Neural progenitor cell (in vitro differentiated cells): Measurements from ENCODE around the gene MUC13.

GRCh38 chr3:124934443-124934641 is 209 bp downstream of the MUC13 start:
- RAMPAGE, long total RNA = no peak

DNA sequence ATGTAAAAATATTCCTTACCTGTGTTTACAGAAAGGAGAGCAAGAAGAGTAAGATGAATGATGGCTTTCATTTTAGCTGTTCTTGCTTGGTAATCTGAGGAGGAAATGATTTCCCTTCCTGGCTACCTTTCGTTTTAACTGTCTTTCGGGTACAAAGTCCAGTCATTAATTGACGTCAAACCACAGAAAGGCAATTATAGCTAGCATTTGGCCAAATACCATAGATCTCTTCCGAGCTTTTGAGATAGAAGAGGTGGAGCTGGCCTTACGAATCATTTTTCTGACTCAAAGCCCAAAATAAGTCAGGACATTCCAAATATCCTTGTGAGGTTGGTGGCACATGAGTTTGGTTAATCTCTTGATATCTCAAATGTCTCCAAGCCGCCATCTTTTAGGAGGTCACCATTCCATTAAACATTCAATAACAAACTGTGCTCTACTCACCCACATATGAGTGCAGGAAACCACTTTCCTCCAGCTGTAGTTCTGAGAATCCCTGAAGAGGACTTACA is at the start of gene MUC13:
TSS of gene MUC13 (minus strand) at position 110 of the 512 bp plus-strand sequence.
- RAMPAGE, long total RNA = no peak

DNA sequence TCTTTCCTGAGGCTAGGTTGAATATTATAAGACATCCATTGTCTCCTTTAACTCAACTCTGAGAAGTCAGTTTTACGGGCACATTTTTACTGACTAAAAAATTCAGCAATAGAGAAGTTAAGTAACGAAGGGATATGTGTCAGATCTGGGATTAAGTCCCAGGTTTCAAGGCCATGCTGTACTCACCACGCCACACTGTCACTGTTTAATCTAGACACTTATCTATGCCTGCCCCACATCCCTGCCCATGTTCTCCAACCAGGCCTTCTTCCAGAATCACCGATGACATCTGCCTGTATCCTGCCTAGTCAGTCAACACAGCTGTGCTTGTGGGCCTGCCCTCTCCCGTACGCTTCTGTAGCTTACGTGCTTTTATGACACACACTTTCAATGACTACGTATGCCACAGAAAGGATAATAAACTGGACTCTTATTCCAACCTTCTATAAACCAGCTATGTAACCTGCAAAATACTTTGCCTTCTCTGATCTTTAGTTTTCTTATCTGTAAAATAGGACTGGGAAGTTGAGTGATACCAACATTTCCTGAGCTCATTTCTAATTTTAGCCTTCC is 17.2 kb upstream of the MUC13 start:
- RAMPAGE, long total RNA = no peak

DNA sequence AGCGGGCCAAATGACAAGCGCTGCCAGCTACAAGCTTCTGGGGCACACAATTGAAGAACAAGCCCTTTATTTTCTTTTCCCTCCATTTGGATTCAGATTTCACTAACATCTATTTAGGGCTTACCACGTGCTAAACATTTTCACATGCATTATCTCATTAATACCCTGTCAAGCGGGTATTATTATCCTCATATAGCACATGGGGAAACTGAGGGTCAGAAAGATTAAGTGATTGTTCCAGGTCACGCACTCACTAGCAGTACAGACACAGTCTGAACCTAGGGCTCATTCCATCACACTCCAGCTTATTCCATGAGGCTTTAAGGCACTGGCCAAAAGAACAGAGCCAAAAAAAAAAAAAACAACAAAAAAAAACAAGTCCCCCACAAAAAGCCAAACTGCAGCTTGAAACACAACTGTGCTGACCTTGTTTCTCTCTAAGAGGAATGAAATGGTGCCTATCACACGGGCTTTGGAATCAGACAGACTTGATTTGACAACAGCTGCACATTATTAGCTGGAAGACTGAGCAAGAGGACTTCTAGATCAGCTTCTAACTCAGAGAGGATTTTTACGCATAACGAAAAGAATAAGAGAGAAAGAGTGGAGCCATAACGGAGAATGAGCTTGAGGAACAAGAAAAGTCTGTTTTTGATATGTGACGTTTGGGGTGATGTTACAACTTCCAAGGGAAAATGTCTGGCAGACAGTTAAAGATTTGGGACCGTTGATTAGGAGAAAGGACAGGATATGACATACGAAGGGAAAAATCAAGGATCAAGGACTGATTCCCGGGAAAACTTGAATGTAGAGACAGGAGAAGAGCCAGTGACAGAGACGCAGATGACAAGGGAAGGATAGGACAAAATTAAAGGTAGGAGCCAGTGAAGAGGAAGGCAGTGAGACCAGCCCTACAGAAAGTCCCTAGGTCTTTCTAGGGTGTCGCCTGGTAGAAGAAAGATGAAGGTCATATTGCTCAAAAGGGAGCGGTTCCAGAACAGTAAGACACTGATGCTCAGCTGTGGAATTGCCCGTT is 16.0 kb downstream of the HEG1 start:
- RAMPAGE, long total RNA = no peak

DNA sequence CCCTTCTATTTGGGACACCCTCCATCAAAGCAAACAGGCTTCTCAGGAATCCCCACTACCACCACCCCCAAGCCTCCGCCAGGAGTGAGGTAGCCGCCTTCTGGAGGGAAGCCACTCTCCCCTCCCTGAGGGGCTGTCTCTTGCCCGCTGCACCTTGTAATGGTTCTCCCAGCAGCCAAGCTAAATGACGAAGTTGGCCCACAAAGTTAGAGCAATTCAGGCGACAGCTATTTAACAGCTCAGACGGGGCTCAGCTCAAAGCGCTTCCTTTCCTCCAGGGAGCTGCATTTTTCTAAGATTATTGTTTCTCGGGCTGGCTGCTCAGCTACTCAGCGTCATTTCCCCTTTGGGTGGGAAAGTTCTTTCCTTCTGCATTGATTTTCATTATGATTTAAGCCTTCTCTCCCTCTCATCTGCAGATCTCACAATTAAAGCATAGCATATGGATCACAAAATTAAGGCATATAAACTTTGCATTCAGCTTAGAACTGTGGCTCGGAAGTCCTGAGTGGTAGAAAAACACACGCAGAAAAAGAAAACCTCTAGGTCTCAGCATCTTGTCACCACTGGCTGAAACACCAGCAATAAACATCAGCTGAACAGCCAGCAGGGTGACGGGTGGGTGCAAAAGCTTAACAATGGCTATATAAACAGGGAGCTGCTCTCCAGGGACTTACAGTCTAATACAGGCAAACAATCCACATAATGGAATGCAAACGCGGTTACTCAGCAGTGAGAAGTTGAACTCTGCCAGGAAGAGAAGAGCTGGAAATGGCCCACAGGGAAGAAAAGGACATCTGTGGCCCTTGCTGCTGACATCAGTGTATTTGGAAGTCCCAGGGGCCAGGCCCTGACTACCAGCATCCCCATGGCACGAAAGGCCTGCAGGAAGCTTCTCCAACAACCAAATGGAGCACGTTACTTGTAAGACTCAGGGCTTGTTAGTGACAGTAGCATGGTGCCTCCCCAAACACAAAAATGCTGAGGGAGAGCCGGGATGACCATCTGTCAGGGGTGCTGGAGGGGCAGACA is 3.3 kb downstream of the HEG1 start:
- RAMPAGE, long total RNA = no peak

DNA sequence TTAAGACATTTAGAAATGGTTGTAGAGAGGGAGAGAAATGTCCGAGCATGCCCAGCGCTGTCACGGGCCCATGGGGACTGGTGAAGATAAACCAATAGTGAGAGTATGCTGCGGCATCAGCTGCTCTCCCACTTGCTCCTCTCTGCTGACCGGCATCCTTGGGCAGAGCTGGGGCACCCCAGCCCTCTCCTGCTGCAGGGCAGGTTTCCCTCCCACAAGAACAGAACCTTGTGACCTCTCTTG is 6.4 kb upstream of the HEG1 start:
- RAMPAGE, long total RNA = no peak

- RAMPAGE, long total RNA = no peak
Observed at GRCh38 chr3:125062731-125063199, 7.0 kb upstream of the HEG1 start.

GRCh38 chr3:125161571-125162319 is 50.8 kb downstream of the SLC12A8 start:
- RAMPAGE, long total RNA = no peak

DNA sequence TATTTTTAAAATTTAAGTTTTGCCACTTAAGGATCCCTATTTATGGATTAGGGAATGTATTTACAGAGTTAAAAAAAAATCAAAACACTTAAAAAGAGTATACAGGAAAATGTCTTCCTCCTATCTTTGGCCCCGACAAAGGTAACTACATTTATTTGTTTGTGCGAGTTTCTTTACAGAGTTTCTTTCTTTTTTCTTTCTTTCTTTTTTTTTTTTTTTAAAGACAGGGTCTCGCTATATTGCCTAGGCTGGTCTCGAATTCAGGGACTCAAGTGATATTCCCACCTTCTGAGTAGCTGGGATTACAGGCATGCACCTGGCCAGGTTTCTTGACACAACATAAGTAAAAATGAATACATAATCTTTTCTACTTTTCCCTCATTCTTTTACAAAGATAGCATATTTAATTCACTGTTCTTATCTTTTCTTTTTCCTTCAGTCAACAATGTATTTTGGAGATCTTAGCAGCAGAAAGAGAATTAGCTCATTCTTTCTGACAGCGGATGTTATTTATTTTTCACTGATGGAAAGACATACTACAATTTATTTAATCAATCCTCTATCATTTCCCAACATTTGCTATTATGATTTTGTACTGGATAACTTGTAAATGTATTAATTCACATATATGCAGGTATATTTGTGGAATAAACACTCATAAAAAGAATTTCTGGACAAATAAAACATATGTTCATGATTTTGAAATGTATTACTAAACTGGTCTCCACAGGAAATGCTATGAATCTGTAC is 28.7 kb upstream of the SLC12A8 start:
- RAMPAGE, long total RNA = no peak

DNA sequence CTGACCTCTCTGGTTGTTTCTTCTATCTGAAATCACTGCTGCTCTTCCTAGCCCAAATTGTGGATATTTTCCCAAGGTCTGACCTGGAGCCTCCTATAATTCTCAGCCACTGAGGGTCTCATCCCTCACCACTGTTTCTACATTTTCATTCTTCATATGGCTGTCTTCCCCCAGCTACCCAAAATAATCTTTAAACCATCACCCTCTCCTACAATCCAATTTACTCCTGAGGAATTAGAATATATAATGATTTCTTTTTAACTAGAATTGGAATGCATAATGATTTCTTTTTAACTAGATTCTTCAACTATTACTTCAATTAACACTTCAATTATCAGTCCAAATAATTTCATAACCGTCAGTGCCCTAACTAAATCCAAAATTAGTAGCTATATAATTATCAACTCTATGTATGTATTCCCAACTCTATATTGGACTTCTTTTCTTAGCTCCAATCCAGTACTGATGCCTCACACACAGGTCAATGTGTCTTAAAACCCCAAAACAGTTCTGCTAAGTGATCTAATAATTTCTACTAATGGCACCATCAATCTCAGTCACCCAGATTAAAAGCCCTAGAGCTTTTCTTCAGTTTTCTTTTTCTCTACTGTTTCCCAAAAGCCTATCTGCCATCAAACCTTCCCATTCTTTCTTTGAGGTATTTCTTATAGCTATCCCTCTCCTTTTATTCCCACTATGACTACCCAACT is 12.0 kb downstream of the ZNF148 start:
- RAMPAGE, long total RNA = no peak

DNA sequence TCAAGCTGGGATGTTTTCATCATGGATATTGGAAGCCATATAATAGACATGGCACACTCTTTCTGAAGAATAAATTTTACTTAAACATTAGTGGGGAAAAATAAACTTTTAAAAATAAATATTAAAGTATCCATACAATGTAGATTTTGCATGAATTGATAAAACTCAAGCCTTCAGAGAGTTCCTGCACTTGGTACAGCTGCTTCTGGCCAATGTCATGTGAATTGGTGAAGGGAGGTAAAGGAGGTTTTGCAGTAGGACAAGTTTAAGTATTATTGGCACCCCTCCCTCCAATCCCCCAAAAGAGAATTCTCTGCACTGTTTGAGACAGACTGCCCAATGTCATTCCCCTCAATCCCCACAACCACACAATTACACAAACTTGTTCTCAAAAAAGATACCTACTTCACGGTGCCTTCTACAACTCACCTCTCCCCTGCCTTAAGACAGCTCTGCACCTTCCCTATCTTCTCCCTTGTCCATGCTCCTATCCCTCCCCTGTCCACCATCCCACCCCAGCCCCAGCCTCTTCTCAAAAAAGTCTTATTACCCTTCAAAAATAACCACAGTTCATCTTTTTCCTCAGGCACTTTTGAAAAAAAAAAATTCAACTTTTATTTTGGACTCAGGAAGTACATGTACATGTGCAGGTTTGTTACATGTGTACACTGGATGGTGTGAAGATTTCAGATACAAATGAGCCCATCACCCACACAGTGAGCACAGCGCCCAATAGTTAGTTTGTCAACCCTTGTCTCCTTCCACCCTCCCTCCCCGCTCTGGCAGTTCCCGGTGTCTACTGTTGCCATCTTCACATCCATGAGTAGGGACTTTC is 47.4 kb downstream of the SNX4 start:
- RAMPAGE, long total RNA = no peak

- RAMPAGE, long total RNA = no peak
Observed at GRCh38 chr3:125647177-125648000, 52.1 kb upstream of the OSBPL11 start.

- RAMPAGE, long total RNA = no peak
Observed at GRCh38 chr3:125799145-125799797, 169.7 kb upstream of the ROPN1B start.

- RAMPAGE, long total RNA = no peak
Observed at GRCh38 chr3:125800709-125801126, 168.3 kb upstream of the ROPN1B start.

DNA sequence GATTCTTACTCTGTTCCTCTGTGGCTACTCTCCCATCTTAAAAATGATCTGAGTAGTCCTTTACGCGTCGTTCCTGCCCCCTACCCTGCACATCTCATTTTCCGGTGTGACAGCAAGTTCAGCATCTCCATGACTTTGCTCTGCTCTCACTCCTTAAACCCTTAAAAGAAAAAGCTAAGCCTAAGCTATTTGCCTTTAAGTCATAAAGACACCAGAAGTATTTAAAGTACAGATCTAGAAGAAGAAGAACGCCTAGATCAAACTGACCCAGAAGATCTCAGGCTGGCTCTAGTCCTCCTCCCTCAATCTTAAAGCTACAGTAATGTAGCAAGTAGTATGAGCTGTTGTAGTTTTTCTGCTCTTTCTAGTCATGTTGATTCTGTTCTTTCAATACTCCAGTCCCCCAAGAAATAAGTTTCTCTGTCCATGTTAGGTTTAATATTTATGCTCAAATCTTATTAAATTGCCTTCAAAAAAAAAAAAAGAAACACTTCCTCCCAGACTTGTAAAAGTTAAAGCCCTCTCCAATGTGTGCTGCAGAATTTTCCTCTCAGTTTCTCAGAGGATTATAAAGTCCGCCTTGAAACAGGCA is 135.1 kb upstream of the ROPN1B start:
- RAMPAGE, long total RNA = no peak

- RAMPAGE, long total RNA = no peak
Observed at GRCh38 chr3:125915631-125916454, 53.1 kb upstream of the ROPN1B start.

DNA sequence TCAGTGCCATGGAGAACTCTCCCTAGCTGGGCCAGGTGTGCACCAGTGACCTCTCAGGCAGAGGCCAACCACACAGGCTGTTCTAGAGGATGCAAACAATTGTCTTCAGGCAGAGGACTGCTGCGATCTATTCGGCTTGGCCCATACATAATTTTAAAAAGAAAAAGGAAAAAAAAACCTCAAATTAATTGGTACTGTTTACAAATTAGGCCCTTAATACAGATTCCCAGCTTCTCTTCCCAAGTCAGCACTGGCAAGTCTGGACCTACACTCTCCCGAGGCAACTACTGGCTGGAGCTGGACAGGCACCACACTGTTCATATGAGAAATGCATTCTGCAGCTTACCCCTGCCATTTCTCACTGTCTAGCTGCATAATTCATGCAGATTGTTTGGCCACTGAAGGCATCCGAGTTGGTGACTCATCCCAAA is 45.1 kb downstream of the ROPN1B start:
- RAMPAGE, long total RNA = no peak

DNA sequence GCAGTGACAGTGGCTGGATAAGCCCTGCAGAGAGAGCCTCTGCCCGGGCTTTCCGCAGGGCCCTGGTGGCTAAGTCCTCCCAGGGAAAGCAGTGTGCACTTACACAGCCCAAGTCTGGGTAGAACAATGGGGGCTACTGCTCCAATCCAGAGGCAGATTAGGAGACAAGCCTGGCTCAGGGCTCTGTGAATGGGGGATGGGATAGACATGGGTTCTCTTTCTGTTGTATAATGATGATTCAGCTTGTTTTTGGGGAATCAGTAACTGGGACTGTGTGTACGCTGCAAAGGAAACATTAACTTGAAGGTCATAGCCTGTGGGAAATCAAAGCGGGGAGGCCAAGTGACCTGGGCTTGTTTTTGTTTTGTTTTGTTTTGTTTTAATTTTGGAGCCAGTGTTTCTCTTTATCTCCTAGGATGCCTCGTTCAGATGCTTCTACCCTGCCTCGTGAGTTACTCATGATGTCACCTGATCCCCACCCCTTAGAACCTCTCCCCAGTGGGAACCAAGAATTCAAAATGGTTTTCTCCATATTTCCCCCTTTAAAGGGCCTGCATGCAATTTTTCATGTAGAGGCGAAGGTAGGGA is 4.2 kb upstream of the ALDH1L1 start:
- RAMPAGE, long total RNA = no peak

DNA sequence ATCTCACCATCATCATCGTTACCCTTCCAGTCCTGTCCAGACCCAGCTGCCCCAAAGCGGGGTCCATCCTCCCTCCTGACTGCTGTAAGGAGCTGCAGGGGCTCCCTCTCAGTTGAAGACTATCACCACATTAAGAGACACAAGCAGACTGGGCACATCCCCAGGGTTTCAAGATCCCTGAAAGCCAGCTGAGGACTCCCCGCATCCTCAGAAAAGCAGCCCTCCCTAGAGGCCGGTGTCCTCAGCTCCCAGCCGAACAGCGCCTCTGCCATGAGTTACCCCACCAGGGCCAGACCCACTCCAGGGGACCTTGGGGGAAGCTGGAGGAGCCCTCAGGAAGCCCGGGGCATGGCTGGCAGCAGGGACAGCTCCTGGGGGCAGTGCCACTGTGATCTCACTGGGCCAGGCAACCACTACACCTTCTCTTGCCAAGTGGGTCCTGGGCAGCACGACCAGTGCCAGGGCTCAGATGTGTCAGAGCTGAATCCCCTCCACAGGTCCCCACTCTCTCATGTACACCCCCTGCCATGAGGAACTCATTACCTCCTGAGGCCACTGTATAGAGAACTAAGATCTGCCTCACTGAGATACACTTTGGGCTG is 8.1 kb downstream of the KLF15 start:
- RAMPAGE, long total RNA = no peak

DNA sequence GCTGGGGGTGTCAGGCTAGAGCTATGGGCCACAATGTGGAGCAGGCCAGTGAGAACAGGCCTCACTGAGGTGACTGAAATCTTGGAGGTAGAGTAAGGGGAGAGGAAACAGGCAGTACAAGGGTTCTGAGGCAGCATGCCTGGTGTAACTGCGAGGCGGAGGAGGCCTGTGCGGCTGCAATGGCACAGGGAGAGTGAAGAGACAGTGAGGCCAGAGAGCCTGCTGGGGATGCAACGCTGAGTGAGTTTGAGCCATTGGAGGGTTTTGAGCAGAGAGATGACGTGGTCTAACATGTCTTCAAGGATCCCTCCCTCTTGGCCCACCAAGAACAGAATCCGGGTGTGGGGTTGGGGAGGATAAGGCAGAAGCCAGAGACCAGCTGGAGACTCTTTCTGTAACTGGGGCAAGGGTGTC is 17.5 kb upstream of the KLF15 start:
- RAMPAGE, long total RNA = no peak